Epithelial cell of alveolus of lung (primary cell): ENCODE measurements around the genes FAM240A and SETD2.

DNA sequence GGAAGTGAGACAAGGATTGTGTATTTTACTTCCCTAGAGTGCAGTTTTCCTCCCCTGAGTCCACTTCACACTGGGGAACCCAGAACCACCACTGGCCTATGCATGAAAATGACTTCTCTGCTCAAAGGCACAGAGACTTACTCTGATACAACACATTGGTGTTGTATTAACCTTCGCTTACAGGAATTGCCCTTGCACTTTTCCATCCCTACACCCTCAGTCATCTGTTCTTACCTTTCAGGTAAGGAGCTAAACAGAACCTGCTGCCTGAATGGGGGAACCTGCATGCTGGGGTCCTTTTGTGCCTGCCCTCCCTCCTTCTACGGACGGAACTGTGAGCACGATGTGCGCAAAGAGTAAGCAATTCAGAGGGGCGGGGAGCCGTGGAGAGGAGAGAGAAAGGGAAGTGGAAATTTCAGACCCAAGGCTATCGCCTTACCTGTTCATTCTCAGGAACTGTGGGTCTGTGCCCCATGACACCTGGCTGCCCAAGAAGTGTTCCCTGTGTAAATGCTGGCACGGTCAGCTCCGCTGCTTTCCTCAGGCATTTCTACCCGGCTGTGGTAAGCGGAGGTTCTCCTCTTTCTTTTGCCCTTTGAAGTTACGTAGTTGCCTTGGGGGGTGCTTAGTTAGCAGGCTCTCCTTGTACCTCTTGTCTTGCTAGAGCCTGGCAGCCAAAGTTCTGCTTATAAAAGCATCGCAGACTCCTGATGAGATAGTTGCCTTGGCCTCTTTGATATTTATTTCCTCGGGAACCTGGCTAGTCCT is 2.1 kb downstream of the TDGF1 start:
- RAMPAGE, long total RNA, result no peak
- RRBS, result no CpG with 5 or more reads among the region's 15 CpGs

GRCh38 chr3:46612118-46612549 is at the start of gene FAM240A:
Gene FAM240A (plus strand): TSS chr3:46612525.
- RAMPAGE, long total RNA, result no peak
- RRBS, result no CpG with 5 or more reads among the region's 4 CpGs

- RAMPAGE, long total RNA, result no peak
- RRBS, result no CpG with 5 or more reads among the region's 5 CpGs
Observed at GRCh38 chr3:46699920-46700280, 1.3 kb upstream of the TMIE start.

DNA sequence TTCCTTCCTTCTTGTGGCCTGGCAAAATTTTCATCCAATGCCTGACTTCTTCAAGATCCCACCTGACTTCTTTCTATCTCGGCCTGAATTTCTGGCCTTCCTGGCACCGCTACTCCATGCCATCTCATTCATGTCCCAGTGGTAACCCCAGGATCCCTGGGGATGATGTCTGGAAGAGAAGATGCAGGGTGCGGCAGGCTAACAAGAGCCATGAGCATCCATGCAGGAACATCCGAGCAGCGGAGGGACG is 11.0 kb downstream of the MYL3 start:
- RAMPAGE, long total RNA, result no peak
- RRBS, result no CpG with 5 or more reads among the region's 6 CpGs

GRCh38 chr3:46883627-46884299 is 6.2 kb downstream of the PTH1R start:
- RAMPAGE, long total RNA, result no peak
- RRBS, result 3% methylated on average over 5 of the region's 14 CpGs

DNA sequence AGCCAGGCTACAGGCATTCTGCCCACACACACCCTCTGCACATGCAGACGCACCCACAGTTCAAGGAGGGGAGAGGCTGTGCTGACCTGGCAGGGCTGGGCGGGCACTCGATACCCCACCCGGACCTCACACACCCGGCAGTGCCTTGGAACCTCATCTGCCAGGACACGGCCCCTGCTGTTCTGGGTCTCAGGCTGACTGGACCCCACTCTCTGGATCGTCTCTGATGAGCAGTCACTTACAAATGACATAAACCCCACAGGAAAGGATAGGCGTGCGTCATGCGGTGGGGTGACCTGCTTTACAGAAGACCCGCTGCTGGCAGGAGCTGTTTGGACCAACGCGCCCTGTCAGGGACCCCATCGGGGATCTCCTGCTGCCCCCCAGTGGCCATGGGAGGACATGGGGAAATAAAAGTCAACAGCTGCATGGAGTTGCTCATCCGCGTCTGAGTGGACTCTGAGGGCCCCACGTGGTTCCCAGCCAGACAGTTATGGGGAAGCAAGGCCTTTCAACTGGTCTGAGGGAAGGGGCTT is 31.9 kb downstream of the PTH1R start:
- RAMPAGE, long total RNA, result no peak
- RRBS, result no CpG with 5 or more reads among the region's 17 CpGs

DNA sequence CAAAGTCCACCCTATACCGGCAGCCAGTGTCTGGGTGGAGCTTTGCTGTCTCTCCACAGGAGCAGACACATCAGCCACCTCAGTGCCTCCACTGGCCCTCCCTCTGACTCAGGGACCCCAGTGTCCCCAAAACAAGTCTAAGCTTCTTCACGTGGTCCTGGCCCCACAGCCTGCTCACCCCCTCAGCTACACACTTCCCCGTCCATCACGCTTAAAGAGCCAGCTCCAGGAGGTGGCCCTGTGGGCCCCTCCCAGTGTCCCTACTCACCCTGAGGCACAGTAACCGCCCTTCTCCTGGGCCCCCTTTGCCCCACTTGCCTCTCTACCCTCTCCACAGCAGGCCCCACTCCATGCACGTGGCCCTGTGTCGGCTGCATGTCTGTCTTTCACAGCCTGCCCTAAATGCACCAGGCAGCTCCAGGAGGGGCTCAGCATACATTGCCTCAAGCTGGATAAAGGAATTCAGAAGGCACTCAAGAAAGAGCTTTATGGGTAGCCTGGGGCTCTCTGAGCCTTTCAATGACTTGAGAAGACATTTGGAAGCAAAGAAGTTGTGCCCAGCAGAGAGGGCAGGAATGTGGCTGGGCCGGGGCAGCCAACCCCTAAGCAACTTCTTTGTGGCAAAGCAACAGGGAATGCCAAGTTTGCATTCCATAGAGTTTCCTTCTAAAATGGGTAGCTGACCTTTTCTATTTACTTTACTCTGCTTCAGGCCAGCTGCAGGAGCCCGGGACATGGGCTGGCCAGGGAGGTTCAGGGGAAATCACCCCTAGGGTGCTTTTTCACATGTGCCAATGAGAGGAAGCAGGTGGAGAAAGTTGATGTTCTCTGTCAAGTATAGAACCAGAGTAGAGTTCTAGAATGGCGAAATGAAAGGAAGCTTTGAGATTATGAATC is 45.8 kb downstream of the CCDC12 start:
- RAMPAGE, long total RNA, result no peak
- RRBS, result no CpG with 5 or more reads among the region's 10 CpGs

- RAMPAGE, long total RNA, result no peak
- RRBS, result no CpG with 5 or more reads among the region's 9 CpGs
Observed at GRCh38 chr3:46990022-46991142, 10.9 kb downstream of the NBEAL2 start.

GRCh38 chr3:46995261-46996226 is 16.1 kb downstream of the NBEAL2 start:
- RAMPAGE, long total RNA, result no peak
- RRBS, result no CpG with 5 or more reads among the region's 32 CpGs

- RAMPAGE, long total RNA, result no peak
- RRBS, result no CpG with 5 or more reads among the region's 25 CpGs
Observed at GRCh38 chr3:46997184-46998301, 18.1 kb downstream of the NBEAL2 start.

GRCh38 chr3:47018778-47019558 is 39.5 kb downstream of the NBEAL2 start:
- RAMPAGE, long total RNA, result no peak
- RRBS, result no CpG with 5 or more reads among the region's 3 CpGs

GRCh38 chr3:47057022-47057664 is 77.7 kb downstream of the NBEAL2 start:
- RAMPAGE, long total RNA, result no peak
- RRBS, result no CpG with 5 or more reads among the region's 7 CpGs

- RAMPAGE, long total RNA, result no peak
- RRBS, result no CpG with 5 or more reads among the region's 6 CpGs
Observed at GRCh38 chr3:47062083-47062716, 82.7 kb downstream of the NBEAL2 start.

- RAMPAGE, long total RNA, result no peak
- RRBS, result no CpG with 5 or more reads among the region's 8 CpGs
Observed at GRCh38 chr3:47120012-47121179, 43.5 kb downstream of the SETD2 start.

DNA sequence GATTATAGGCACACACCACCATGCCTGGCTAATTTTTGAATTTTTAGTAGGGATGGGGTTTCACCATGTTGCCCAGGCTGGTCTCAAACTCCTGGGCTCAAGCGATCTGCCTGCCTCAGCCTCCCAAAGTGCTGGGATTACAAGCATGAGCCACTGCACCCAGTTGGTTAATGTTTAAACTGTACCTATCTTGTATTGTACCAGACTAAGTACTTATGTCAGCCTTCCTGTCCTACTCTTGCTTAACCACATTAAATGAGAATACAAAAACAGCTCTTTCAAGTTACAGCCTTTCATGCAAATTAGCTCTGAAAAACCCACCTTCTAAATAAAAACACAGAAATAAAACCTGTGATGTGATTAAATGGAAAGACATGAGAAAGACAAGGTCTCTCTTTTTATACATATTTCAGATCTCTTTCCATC is 22.8 kb downstream of the SETD2 start:
- RAMPAGE, long total RNA, result no peak
- RRBS, result no CpG with 5 or more reads among the region's 1 CpG

- RAMPAGE, long total RNA, result no peak
- RRBS, result 1% methylated on average over 25 of the region's 35 CpGs
Observed at GRCh38 chr3:47163059-47163496, 835 bp downstream of the SETD2 start.

DNA sequence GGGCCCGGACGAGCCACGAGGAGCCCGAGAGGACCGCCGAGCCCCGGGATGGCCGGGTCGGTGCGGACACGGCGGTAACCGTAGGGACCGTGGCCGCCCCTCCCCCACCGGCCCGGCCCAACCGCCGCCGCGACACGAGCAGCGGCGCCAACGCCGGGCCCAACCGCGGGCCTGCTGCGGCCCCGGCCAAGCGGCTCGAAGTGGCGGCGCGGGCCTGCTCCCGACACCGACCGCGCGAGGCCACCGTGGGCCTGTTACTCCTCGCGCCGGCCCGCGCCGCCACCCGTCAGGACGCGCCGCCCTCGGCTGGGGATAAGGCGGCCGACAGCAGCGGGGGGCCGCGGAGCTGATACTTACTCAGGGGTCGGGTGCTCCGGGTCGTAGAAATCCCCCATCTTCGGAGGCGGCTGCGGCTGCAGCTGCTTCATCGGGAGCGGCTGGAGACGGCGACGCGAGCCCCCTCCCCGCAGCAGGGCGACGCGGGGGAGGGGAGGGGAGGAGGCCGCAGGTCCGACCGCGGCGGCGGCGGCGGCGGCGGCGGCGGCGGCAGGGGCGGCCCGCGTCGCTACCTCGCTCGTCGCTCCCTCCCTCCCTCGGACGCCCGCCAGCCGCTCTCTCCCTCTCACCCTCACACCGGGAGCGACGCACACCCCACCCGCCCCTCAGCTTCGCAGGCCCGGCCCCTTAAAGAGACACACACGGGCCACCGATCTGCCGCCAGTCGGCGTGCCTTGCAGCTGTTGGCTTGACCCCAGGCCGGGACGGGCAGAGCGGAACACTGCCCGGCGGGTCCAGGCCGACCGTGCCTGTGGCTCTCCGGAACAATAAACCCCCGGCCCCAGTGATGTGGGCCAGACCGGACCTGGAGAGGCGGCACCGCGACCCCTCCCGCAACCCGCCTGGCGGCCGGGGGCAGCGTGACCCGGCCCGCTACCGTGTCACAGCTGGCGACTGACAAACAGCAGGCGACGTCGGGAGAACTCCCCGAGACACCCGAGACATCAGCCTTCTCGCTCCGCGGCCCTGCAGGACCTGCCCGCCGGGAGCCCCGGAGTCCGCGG is at the start of gene SETD2:
TSS of gene SETD2 (minus strand) at position 617 of the 1,061 bp plus-strand sequence.
- RAMPAGE, long total RNA, result no peak
- RRBS, result 1% methylated on average over 62 of the region's 143 CpGs

DNA sequence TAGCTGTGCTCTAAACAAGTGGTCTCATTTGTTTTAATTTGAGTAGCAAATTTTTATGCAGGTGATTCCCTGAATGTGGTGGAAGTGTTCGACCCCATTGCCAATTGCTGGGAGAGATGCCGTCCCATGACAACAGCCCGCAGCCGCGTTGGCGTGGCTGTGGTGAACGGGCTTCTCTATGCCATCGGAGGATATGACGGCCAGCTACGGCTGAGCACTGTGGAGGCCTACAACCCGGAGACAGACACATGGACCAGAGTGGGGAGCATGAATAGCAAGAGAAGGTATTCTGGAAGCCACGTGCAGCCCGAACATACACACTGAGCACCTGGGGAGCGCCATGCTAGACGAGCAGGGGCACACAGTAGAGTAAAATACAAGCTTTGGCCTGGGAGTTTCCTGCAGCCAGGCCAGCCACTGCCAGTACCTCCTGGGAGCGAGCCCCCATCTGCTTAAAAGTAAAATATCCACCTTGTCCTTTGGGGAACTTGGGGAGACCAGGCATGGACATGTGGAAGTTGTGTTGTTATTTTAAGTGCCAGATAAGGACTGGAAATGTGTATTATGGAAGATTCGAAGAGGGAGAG is 44.3 kb upstream of the PTPN23 start:
- RAMPAGE, long total RNA, result no peak
- RRBS, result no CpG with 5 or more reads among the region's 17 CpGs

DNA sequence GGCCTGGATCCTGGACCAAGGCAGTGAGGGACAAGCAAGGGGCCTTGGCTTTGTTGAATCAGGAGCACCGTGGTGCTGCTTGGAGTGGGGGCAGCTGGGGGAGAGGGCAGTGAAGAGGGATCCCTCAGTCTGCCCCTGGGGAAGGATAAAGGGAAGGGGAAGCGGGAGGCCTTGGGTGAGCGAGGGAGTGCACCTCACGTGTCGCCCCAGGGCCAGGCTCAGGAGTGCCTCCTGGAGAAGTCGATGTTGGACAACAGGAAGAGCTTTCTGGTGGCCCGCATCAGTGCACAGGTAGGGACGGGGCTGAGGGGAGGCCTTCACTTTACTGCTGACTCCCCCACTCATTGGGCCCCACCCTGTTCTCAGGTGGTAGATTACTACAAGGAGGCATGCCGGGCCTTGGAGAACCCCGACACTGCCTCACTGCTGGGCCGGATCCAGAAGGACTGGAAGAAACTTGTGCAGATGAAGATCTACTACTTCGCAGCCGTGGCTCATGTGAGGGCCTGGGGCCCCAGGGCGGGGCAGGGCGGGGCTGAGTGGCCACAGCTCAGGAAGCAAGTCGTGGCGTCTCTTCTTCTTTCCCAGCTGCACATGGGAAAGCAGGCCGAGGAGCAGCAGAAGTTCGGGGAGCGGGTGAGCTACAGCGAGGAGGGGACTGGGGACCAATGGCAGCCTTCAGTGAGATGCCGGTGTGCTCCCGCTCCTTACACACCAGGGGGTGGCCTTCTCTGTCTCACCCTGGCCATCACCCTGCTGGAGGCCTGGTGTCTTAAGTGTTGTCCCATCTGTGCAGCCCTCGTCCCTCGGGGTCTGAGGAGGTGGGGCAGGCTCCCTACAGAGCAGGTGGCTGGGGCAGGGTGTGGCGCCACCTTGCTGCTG is 25.5 kb downstream of the PTPN23 start:
- RAMPAGE, long total RNA, result no peak
- RRBS, result no CpG with 5 or more reads among the region's 26 CpGs

GRCh38 chr3:47415035-47416206 is 34.6 kb downstream of the PTPN23 start:
- RAMPAGE, long total RNA, result no peak
- RRBS, result no CpG with 5 or more reads among the region's 13 CpGs